Temporal lobe (tissue), 2 donors: ENCODE measurements around a stretch of chr17.

- RAMPAGE, long total RNA = no peak
Observed at GRCh38 chr17:78669882-78670416, 92.8 kb upstream of the DNAH17 start.

DNA sequence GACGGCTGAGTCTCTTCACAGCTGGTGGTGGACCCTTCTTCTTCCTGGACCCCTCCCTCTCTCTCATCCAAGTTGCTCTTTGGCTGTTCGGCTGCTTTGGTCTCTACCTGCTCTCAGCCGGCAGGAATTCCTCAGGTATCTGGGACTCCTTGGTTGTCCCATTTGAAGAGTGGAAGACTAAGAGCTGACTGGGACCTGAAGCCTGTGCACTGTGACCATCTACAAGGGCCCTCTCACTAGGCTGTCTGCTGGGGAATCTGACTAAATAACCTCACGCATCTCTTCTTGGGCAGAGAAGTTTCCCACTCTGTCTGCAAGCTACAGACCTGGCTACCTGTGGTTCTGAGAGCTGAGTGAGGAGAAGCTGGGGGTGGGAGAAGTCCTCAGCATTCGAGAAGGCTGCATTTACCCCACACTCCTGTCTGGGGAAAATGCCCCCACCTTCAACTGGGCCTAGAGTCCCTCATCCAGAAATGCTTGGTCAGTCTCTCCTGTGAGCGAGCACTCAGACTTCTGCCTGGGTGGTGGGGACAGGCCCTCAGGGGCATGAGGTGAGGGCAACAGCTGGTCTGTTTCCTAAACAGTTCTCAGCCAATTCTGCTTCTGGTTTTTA is 98.8 kb downstream of the CYTH1 start:
- RAMPAGE, long total RNA = no peak

DNA sequence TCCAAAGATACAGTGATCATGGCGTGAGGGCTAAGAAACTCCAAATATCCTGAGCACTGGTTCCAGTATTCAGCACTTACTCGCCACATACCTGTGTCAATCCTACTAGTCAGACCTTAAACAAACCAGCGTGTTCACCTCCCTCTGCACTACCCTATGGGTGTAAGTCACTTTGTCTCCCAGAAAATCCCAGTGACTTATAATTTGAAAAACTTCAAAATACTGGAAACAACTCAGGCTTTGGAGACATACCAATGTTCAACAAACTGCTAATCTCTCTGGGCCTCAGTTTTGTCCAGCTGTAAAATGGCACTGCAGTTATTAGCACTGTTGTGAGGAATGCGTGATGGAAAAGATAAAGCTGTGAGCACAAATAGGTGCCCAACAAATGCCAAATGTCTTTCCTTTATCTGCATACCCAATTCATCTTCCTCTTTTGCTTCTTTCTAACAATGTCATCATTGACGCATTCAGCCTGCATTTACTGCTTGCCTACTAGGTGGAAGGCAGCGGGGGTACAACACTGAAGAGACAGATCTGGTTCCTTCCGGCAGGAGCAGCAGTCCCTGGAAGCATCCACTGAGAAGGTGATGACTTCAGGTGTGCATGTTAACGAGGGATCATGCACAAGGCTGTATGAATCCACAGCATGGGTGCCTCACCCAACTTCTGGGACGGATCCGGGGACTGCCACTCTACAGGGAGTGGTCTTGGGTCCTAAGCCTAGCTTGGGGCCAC is 63.5 kb downstream of the CYTH1 start:
- RAMPAGE, long total RNA = no peak

- RAMPAGE, long total RNA = no peak
Observed at GRCh38 chr17:78735868-78736164, 46.3 kb downstream of the CYTH1 start.

GRCh38 chr17:78759581-78760321 is 22.3 kb downstream of the CYTH1 start:
- RAMPAGE, long total RNA = no peak

GRCh38 chr17:78768889-78769322 is 13.2 kb downstream of the CYTH1 start:
- RAMPAGE, long total RNA = no peak

DNA sequence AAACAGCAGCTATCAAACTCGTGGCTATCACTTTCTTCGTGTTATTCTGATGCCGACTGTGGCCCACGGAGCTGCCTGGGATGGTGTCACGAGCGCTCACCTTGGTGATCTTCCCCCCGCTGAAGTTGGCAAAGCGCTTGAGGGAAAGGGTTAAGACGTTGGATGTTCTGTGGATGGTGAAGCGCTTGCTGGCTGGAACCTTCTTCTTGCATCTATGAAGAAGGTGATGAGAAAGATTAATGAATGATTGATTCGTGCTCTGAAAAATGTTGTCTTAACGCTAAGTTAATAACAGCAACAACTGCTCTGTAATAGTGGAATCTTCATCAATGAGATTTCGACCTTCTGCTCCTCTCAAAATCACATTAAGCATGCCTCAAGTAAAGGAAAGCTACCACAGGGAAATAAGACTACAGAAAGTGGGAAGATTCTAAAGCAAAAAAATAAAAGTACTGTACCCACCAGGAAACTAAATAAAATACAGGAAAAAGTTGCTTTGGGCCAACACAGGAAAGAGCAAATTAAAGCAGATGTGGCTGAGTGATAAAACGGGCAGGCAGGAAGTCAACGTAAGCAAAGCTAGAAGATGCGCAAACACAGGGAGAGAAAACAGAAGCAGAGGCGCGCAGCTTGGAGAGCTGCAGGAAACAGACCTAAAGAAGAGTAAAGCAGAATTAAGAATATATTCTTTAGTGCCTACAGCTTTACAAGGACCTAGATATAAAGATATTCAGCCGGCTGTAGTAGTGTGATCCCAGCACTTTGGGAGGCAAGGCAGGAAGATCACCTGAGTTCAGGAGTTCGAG is 21.8 kb downstream of the USP36 start:
- RAMPAGE, long total RNA = no peak

GRCh38 chr17:78840980-78841890 is 621 bp upstream of the USP36 start:
- RAMPAGE, long total RNA = no peak

- RAMPAGE, long total RNA = no peak
Observed at GRCh38 chr17:78879503-78880322, 23.3 kb downstream of the CEP295NL start.

- RAMPAGE, long total RNA = no peak
Observed at GRCh38 chr17:78889435-78889912, 13.5 kb downstream of the CEP295NL start.

DNA sequence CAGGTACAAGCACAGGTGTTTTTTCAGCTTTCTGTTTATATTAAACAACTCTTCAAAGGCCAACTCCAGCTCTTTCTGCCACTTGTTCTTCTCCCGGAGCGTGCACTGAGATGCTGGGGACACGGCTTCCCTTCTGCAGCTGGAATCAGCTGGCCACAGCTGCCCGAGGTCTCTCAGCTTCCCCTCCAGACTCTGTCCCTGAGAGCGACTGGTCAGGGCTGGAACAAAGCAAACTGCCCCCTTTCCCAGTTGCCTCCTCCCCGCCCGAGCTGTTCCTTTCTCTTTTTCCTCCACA is 11.6 kb downstream of the CEP295NL start:
- RAMPAGE, long total RNA = no peak

GRCh38 chr17:78891816-78892469 is 11.1 kb downstream of the CEP295NL start:
- RAMPAGE, long total RNA = no peak

GRCh38 chr17:78898926-78899227 is 4.1 kb downstream of the CEP295NL start:
- RAMPAGE, long total RNA = no peak

- RAMPAGE, long total RNA = no peak
Observed at GRCh38 chr17:78929692-78930436, 4.7 kb upstream of the TIMP2 start.

- RAMPAGE, long total RNA = no peak
Observed at GRCh38 chr17:78933807-78935087, 9.1 kb upstream of the TIMP2 start.

DNA sequence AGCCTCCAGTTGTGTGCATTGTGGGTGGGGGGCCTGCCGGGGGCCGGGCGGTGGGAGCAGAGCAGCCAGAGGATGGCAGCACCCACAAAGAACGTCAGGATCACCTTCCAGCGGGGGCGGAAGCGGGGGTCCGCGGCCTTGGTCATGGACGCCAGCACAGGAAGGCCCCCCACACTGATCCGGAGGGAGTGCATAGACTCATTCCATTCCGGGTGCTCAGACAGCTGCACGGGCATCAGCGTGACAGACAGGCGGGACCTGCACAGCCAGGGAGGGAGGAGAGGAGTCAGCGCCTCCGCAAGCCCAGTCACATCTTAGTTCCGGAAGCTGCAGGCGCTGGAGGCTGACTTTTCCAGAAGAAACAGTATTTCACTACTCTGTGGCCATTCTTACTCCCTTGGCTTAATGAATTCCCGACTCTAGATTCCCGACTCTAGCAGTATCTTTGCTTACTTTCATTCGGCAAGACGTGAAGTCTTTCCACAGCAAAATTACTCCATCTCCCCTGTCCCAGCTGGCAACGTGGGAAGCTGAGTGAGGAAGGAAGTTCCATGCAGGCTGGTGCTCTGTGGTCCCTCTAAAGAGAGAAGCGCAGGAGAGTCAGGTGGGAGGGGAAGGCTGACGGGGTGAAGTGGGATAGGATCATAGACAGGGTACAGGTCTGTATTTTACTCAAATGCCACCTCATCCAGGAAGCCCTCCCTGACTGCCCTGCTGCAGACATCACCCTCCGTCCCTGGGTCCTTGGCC is 12.0 kb downstream of the CANT1 start:
- RAMPAGE, long total RNA = no peak

DNA sequence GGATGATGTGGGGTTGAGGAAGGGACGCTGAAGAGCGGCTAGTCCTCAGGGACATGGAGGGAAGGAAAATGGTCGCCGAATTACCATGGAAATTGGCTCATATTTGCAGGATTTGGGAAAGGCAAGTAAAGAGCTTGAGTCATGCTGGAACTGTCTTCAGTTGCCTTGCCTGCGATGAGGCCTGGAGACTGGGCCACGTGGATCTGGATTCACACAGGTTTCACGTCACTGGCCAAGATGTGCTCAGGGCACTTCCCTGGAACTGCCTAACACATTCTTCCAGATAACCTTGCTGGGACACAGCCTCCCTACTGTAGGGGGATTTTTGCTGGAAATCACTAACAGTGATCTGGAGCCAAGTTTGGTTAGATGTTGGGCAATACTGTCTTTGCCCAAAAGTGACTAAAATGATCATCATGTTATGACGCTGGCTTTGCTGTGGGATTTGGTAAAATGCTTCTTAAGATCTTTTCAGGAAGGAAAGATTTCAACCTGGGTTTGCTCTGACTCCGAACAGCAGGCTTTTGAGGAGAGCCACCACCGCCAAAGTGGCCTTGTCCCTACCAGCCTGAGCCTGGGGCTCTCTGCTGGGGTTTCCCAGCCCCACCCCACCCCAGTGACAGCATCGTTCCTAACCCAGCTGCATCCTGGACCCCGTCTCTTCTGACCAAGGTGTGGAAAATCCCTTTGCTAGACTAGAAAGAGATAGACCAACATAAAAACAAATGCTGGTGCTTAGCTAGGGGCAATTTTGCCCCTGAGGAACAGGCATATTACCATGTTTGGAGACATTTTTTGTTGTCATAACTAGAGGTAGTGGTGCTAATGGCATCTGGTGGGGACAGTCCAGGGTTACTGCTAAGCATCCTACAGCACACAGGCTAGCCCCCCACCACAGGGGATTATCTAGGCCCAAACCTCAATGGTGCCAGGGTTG is 14.7 kb downstream of the C1QTNF1 start:
- RAMPAGE, long total RNA = no peak

DNA sequence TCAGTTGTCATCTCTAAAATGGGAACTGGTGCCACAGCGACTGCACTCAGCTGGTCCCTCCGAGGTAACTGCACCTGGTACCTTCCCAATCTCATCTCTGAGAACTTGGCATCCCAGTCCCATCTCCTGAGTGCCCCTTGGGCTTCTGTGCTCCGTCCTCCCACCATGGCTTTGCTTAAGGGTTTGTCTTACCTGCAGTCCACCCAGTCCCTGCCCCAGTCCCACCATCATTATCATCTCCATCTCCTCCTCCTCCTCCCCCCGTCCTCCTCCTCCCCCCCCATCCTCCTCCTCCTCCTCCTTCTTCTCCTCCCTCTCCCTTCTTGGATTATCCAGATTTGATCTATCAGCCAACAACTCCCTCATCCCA is 30.9 kb downstream of the RBFOX3 start:
- RAMPAGE, long total RNA = no peak

DNA sequence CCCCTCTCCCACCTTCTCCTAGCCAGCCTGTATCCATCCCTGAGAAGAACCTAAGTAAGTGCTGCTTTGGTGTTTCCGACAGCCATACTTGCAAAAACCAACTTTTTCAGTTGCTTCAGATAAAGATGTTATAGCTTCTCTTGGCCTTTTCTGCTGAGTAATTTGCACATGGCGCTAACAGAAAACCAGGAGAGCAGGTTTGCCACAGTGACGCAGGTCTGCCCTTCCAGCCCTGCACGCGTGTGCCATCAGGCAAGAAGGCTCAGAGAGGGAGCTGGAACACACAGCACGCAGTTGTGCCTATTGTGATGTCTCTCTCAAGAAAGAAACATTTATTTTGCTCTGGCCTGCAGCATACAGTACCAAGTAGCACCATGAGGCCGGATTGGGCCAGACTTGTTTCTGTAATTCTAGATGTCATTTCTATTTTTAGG is 1.7 kb downstream of the CBX2 start:
- RAMPAGE, long total RNA = no peak

DNA sequence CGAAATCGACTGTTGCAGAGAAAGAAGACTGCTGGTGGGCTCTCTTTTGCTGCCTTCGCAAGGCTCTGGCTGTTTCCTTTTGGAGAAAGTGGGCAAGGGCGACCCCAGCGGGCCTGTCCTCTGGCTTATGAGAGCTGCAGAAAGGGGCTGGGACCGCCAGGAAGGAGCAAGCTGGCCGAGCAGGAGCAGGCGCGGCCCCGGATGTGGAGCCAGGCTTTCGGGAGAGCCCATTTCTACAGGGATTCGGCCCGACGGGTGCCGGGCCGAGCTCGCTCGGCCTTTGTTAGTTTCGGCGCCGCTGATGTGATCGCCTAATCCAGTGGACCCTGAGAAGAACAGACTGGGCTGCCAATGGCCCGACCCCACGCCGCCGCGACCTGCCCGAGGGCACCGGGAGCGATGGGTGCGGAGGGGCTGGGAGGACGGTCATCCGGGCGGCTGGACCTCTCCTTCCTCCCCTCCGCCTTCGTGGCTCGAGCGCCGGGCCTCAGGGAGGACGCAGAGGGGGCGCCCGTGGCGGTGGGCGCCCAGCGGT is 7.4 kb downstream of the CBX8 start:
- RAMPAGE, long total RNA = no peak